Foreskin keratinocyte (primary cell): ENCODE measurements around a stretch of chr6.

DNA sequence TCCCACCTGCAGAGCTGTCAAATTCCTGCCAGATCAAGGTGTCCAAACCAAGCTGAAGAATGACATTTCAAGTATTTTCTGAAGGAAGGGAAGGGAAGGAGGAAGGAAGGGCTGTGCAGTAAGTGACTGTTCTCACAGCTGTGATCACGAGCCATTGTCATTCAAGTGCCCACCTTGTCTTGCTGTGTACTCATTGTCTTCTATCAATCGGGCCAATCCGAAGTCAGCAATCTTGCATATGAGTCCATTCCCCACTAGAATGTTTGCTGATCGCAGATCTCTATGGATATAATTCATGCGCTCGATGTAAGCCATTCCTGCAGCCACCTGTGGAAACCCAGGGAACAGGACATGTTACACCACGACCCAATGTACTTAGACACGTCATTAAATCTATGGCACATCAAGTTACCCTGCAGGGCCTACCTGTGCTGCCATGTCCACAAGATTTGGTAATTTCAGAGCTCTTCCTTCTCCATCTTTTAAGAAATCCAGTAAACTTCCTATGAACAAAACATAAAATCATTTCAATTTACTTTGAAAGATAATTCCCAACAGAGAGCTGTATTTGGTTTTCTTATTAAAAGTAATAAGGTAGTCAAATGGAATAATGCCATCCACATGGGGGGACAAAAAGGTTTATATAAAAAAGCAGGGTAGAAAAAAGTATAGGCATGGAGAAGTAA lies 88.7 kb upstream of the TRAF3IP2 start:
- RAMPAGE, total RNA: no peak

- RAMPAGE, total RNA: no peak
Measured at GRCh38 chr6:111734657-111735040, 129.0 kb upstream of the TRAF3IP2 start.

- RAMPAGE, total RNA: no peak
Measured at GRCh38 chr6:111753536-111754233, 119.6 kb downstream of the FYN start.

- RAMPAGE, total RNA: no peak
Measured at GRCh38 chr6:111843654-111844114, 29.6 kb downstream of the FYN start.

DNA sequence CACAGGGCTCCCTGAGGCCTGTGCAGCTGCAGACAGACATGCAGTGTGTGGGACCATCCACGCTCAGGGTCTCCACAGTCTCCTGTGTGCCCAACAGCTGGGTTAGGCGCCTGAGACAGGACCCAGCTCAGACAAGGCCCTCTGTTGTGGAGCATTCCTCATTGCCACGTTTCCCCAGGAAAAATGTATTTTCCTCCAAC lies 22.6 kb downstream of the FYN start:
- RAMPAGE, total RNA: no peak

DNA sequence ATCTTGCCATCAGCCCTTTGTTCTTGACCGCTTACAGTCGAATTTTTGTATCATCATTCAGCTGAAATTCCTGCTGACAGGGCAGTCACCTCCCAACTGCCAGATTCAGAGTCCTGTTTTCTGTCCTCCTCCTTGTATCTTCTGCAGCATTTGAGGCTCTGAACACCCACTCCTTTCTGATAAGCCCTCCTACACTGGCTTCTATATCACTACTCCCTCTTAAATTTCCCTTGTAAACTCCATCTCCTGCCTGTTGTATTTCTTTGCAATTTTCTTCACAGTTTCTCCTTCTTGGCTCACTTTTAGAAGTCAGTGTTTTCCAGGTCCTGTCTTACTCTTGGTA lies 77.7 kb upstream of the CCN6 start:
- RAMPAGE, total RNA: no peak

- RAMPAGE, total RNA: no peak
Measured at GRCh38 chr6:112087754-112088225, 399 bp downstream of the FAM229B start.

GRCh38 chr6:112191441-112192026 lies 62.8 kb downstream of the LAMA4 start:
- RAMPAGE, total RNA: no peak

- RAMPAGE, total RNA: no peak
Measured at GRCh38 chr6:112202676-112202931, 51.8 kb downstream of the LAMA4 start.

- RAMPAGE, total RNA: no peak
Measured at GRCh38 chr6:112253296-112253867, 985 bp downstream of the LAMA4 start.

GRCh38 chr6:112688631-112689385 lies 341.7 kb downstream of the RFPL4B start:
- RAMPAGE, total RNA: no peak

DNA sequence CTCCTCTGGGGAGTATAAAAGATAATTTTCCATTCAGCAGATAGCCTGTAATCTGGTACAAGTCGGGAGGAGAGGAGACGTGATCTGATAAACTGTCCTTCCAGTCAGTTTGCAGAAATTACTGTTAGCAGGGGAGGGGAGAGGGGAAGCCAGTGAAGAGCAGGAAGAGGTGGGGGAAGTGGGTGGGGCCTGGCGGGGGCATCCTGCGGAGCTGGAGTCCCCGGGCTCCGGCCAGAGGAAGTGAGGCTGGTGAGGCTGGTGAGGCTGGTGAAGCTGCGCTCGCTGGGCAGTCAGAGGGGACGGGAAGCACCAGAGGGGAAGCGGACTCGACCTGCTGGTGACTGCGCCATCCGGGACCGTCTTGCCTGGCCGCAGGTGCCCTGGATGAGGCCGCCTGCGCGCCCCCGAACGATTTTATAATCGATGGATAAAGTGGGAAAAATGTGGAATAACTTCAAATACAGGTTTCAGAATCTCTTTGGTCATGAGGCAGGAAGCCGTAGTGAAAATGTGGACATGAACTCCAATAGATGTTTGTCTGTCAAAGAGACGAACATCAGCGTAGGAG lies 635.3 kb upstream of the MARCKS start:
- RAMPAGE, total RNA: no peak

- RAMPAGE, total RNA: no peak
Measured at GRCh38 chr6:113645196-113646053, 211.7 kb upstream of the MARCKS start.

GRCh38 chr6:113855665-113856615 lies 1.2 kb upstream of the MARCKS start:
- RAMPAGE, total RNA: no peak

DNA sequence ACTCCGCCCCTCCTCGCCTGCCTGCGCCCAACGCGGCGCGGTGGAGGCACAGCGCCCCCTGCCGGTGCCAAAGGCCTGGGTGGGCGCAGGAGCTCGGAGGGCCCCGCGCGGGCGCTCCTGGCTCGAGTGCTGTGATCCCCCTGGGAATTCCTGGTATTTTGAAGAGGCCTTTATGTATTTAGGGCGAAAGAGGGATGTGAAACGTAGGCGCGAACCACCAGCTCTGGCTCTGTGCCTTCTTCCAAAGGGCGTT lies 1.8 kb downstream of the MARCKS start:
- RAMPAGE, total RNA: no peak

DNA sequence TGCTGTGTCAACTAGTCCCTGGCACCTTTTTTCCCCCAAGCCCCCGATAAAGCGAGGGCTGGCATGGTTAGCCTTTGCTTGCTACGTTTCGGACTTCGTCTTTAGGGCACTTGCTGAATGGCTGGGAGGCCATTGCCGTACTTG lies 2.0 kb downstream of the MARCKS start:
- RAMPAGE, total RNA: no peak

- RAMPAGE, total RNA: no peak
Measured at GRCh38 chr6:113969609-113970747, 970 bp downstream of the HDAC2 start.

- RAMPAGE, total RNA: no peak
Measured at GRCh38 chr6:116008237-116008779, 52.4 kb downstream of the FRK start.

- RAMPAGE, total RNA: no peak
Measured at GRCh38 chr6:116038692-116038891, 22.1 kb downstream of the FRK start.

- RAMPAGE, total RNA: no peak
Measured at GRCh38 chr6:116059706-116060607, 734 bp downstream of the FRK start.